HL-60 (cell line): ENCODE measurements around the gene TRIM17.

DNA sequence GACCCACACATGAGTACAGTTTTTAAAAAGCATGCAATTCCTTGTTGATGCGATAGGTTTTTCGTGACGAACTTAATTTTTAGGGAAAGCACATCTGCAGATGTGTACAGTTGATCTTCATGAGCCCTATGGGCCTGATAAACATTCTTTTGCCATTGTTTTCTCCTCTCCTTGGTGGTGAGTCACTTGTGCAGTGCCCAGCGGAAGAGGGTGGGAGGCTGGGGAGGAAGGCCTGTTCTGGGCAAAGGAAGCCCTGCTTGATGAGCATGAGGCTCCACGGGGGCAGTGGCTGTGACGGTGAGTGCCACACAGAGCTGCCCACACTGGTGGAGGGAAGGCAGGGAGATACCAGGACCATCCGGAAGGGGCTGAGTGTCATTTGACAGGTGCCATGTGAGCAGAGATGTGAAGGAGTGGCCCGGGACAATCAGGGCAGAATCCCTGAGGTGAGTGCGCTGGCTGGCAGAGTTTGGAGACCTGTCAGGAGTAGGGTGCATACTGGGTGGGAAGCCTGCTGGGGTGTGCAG is 5.4 kb downstream of the ARF1 start:
- RRBS: 5% methylated on average over 2 of the region's 9 CpGs

- RRBS: no CpG with 5 or more reads among the region's 7 CpGs
Measured at GRCh38 chr1:228090385-228091180, 8.1 kb downstream of the ARF1 start.

GRCh38 chr1:228142829-228143348 is 2.8 kb downstream of the GUK1 start:
- RRBS: no CpG with 5 or more reads among the region's 11 CpGs

GRCh38 chr1:228178465-228179609 is 13.2 kb downstream of the IBA57 start:
- RRBS: no CpG with 5 or more reads among the region's 15 CpGs

GRCh38 chr1:228192153-228192657 is 15.6 kb upstream of the OBSCN start:
- RRBS: no CpG with 5 or more reads among the region's 14 CpGs

- RRBS: 97% methylated on average over 24 of the region's 72 CpGs
Measured at GRCh38 chr1:228212425-228213065, 4.7 kb downstream of the OBSCN start.

GRCh38 chr1:228368859-228369517 is 37.6 kb downstream of the TRIM11 start:
- RRBS: 50% methylated on average over 2 of the region's 11 CpGs

DNA sequence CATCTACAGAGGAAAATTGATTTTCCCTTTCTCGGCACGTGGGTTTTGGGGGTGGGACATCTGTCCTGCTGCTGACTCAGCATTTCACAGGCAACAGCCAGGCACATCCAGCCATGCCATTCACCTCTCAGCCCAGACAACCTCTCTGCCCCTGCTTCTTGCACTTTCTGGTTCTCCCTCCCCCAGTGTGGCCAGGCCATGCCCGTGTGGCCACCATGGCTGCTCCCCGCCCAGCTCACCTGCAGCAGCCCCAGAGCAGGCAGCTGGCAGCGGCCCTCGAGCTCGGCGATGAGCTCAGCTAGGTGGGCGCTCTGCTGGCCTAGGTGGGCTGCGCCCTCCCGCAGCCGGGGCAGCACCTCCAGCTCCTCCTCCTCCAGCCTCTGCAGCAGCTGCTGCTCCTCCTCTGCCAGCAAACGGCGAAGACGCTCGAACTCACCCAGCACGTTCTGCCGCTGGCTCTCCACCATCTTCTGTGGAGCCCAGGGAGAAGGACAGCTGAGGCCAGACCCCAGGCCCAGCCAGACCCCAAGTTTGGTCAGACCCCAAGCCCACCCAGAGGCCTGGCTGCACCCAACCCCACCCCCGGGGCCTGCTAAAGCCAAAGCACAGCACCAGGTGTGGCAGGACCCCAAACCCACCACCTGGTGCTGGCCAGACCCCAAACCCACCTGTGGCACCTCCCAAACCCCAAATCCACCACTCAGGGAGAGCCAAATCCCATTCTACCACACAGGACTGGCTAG is 5.7 kb downstream of the TRIM11 start:
- RRBS: no CpG with 5 or more reads among the region's 19 CpGs

GRCh38 chr1:228415849-228417024 is at the start of gene TRIM17:
Gene TRIM17, minus strand, starts transcription at chr1:228416861.
- RRBS: 22% methylated on average over 35 of the region's 83 CpGs

DNA sequence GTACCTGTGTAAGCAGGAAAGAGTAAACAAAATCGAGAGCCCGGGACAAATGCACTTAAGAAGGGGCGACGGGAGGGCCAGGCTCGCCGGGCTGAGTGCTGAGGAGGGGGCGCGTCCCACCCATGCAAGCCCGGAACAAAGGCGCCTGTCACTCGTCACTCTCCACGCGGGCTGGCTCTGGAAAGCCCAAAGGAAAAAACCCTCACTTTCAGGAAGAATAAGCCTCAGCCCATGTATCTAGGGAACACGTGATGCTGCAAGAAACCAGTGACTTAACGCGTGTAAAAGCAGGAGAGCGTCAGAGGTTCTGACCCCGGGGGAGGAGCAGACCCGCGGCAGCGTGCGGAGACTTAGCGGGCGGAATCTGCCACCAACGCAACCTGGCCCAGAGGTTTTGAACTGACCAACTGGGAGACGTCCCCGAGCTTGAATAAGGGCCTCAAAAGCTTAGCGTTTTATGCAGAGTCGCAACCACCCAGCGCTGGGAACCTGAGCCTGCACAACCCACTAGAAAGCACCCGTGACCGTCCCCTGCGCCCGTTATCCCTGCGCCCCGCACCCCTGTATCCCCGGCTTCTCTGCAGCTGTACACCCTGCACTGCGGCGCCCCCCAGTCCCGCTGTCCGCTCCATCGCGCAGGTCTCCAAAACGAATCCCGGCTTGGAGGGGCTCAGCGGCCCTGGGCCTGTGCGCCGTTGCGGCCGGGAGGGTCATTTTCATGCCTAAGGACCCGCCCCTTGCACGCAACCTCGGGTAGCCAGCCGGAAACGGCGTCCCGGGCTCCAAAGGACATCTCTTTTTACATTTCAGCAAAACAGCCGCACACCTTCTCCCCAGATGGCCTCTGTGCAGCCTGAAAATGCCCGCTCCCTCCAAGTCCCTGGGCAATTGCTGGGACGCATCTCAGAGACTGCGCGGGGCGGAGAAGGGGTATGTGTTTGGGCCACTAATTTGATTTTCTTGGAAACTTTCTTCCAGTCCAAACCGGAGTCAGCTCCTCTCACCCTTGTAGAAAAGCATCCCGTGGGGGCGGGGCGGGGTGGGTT is 11.7 kb downstream of the H2AC25 start:
- RRBS: 20% methylated on average over 21 of the region's 67 CpGs

GRCh38 chr1:228479263-228479696 is 7.9 kb upstream of the RNF187 start:
- RRBS: no CpG with 5 or more reads among the region's 4 CpGs

DNA sequence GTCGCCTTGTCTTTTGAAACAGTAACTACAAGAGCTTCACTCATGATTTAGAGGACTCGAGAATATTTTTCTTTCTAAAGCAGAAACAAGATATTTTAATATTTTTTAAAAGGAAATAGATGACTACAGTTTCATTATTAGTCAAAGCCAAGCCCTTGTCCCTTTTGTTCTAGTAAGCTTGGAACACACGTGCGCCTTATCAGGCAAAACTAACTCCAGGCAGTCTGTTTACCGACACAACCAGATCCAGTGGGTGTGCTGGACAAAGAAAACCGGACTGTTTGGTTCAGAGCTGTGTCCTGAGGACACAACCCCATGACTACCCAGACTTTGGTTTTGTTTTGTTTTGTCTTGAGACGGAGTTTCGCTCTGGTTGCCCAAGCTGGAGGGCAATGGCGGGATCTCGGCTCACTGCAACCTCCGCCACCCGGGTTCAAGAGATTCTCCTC is 13.9 kb upstream of the RHOU start:
- RRBS: no CpG with 5 or more reads among the region's 12 CpGs

DNA sequence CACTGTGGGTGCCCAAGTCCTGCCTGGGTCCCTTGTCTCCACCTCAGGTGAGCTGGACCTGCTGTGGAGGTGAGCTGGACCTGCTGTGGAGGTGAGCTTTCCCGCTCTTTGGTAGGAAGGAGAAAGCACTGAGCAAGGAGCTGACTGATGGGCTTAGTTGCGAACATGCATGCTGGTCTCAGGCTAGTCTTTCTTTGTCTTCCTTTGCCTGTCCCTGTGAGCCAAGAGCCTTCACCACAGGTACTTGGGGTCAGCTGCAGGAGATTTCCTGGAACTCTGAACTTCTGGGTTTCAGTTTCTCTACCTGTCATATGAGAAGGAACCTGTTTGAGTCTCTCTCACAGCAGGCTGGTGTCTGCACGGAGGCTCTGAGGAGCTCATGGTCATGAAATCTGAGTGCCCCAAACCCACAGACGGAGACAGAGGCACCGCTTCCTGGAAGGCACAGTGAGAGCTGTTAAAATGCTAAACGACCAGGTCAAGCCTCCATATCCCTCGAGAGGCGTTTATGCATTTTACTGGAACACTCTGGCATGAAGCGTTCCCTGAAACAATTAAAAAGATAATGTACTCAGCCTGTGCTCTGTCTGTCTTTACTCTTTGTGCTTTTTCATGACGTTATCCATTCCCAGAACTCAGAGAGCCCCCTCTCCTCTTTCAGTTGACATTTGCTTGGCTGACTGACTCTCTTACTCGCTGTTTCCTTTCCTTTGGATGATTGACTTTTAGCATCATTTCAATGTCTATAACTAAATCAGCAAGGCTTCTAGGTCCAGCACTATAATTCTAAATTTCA is 69.6 kb downstream of the RHOU start:
- RRBS: no CpG with 5 or more reads among the region's 11 CpGs

GRCh38 chr1:229058529-229059283 is 212.2 kb upstream of the RAB4A start:
- RRBS: no CpG with 5 or more reads among the region's 14 CpGs

GRCh38 chr1:229068144-229068803 is 202.6 kb upstream of the RAB4A start:
- RRBS: no CpG with 5 or more reads among the region's 8 CpGs

- RRBS: no CpG with 5 or more reads among the region's 2 CpGs
Measured at GRCh38 chr1:229102960-229103526, 167.9 kb upstream of the RAB4A start.

DNA sequence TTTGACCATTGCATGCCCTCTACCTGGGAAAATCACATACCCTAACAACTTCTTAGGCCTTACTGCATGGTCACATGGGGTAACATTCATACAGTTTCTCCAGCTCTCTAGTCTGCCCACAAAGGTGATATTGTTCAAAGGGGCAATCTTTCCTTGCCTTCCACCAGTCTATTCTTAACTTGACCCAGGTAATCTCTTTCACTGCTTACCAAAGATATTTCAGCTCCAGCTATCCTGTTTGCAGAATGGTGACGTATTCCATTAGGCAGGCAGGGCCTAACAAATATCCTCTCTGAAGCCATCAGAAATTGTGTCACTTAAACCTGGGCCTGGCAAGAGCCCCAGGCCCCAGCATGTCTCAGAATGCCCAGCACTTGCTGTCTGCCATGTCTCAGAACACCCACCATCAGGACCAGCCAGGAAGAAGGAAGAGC is 157.8 kb upstream of the RAB4A start:
- RRBS: no CpG with 5 or more reads among the region's 1 CpG

- RRBS: no CpG with 5 or more reads among the region's 1 CpG
Measured at GRCh38 chr1:229131386-229132062, 139.4 kb upstream of the RAB4A start.

DNA sequence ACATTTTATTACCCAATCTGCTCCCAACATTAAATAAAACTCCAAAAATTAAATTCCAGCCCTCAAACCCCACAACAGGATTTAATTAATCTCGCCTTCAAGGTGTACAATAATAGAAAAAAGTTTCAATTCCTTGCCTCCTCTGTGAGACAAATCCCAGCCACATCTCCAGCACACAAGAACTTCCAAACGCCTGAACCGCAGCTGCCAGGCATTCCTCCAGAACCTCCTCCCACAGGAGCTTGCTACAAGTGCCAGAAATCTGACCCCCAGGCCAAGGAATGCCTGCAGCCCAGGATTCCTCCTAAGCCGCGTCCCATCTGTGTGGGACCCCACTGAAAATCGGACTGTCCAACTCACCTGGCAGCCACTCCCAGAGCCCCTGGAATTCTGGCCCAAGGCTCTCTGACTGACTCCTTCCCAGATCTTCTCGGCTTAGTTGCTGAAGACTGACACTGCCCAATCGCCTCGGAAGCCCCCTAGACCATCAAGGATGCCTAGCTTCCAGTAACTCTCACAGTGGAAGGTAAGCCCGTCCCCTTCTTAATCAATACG is 94.4 kb upstream of the RAB4A start:
- RRBS: no CpG with 5 or more reads among the region's 11 CpGs

DNA sequence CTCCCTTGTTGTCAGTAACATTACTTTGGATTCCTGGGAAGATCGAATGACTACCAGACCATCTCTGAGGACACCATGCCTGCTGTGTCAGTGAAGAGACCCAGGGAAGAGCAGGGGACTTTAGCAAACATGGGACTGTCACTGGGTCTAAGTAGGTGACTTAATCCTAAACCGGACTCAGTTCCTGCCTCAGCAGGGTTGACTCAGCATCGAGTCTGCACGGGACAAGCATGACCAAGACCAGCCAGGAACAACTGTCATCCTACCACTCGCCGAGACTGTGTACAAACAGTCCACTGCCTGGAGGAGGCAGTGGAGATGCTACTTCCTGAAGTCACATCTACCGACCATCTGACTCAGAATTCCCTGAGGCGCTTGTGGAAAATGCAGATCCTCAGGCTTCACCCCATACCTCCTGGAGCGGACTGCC is 53.2 kb upstream of the RAB4A start:
- RRBS: no CpG with 5 or more reads among the region's 9 CpGs